Measurements from ENCODE around the gene AMZ1.

DNA sequence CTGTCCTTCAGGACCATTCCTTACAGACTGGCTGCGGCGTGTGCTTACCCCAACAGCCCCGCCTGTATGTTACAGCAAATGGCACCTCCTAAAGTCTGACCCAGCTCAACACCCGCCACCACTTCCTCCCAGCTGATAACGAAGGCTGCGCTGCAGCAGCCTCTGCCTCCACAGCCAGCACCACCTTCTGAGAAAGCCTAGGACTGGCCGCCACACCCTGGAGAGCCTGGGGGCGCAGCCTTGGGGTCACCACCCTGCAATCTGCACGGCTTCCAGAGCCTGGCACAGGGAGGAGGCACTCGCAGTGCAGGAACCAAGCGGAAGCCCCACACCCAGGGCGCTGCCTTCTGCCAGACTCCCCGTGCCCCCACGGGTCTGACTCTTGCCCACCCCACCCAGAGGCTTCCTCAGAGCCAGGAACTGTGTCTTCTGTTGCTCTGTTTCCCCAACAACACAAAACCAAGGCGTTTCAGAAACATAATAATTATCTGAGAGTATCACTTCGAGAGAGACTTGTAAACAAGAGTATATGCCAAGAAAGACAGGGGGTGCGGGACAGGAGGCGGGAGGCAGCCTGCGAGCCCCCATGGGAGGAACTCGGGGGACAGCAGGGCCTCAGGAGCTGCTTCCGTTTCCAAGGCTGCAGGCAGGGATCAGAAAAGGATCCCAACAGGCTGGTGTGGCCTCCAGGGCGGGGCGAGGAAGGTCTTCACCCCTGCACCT lies 112.4 kb downstream of the MAD1L1 start:
- PRO-cap, result no peak
- RAMPAGE, long total RNA, 4 experiments, result no peak in any of the 4 experiments

- PRO-cap, result no peak
- RAMPAGE, long total RNA, 4 experiments, result no peak in any of the 4 experiments
These were observed 10.9 kb upstream of the SNX8 start for GRCh38 chr7:2324946-2325671.

DNA sequence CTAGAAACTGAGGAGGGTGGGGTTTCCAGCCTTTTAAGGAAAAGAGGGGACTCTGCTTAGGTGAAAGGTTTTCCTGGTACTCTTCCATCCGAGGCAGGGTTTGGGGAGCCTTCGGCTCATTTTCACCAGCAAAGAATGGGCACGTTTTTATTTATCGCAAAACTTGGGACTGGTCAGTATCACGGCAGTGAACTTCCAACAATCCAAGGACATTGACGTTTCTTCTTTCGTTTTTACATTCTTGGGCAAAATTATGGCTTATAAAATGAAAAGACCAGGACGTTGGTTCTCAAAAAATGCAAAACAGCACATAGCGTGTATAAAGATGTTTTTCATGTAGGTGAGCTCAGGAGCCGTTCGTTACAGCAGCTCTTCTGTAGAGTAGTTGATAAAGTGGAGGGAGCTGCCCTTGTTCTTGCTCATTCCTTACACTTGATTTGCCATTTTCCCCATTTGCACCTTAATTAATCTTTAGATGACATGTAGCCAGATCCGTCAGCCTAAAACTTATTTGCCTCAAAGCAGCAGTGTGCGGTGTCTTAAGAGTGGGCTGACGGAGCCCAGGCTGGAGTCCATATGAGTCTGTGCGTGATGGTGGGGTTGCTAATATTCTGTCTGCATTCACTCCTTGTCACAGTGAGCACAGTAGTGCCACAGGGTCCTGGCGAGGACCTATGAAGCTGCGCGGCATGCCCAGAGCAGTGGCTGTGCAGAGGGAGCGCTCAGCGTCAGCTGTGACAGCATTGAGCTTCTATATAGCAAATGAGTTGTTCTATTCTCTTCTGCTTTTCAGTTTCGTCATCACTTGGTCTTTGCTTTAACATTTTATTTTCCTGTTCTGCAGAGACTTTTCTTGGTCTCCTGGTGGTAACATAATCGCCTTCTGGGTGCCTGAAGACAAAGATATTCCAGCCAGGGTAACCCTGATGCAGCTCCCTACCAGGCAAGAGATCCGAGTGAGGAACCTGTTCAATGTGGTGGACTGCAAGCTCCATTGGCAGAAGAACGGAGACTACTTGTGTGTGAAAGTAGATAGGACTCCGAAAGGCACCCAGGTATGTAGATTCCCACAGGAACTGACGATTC lies 14.3 kb downstream of the EIF3B start:
- PRO-cap, result no peak
- RAMPAGE, long total RNA, 4 experiments, result start-site peak on the plus strand in 2 of 4 experiments, centred at positions 889 to 916 of the sequence, 17 to 26 reads per replicate

GRCh38 chr7:2432536-2432978 lies 29.1 kb downstream of the CHST12 start:
- PRO-cap, result unidirectional peak, plus-strand start at chr7:2432899
- RAMPAGE, long total RNA, 4 experiments, result no peak in any of the 4 experiments

GRCh38 chr7:2508061-2508829 lies 11.3 kb upstream of the LFNG start:
- PRO-cap, result no peak
- RAMPAGE, long total RNA, 4 experiments, result no peak in any of the 4 experiments

DNA sequence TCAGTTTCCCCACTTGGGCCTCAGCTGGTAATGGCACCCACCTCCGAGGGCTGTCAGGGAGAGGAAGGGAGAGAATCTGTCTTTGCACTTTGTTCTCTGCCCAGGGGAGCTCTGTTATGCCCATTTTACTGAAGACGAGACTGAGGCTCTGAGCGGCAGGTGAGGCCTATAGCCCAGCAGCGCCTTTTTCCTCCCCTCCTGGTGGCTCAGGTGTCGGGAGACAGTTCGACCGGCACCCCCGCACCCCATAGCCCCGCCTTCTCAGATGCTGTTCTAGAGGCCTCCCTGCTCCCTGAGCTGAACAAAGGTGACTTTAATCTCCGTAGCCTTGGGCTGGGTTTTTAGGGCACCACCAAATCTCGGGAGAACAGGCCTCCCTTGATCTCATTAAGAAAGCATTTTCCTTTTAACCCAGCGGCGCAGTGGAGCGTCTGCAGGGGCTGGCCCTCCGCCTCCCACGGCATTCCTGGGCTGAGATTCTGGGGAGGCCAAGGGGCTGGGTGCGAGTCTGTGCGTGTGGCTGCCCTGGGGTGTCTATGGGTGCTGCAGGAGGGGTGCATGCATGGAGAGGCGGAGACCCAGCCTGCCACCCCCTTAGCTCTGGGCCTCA lies 3.3 kb downstream of the LFNG start:
- PRO-cap, result bidirectional peak, plus-strand start at position 427 of the sequence, minus-strand start at position 200 of the sequence
- RAMPAGE, long total RNA, 4 experiments, result no peak in any of the 4 experiments

GRCh38 chr7:2540509-2540858 lies 14.8 kb downstream of the BRAT1 start:
- PRO-cap, result no peak
- RAMPAGE, long total RNA, 4 experiments, result no peak in any of the 4 experiments

DNA sequence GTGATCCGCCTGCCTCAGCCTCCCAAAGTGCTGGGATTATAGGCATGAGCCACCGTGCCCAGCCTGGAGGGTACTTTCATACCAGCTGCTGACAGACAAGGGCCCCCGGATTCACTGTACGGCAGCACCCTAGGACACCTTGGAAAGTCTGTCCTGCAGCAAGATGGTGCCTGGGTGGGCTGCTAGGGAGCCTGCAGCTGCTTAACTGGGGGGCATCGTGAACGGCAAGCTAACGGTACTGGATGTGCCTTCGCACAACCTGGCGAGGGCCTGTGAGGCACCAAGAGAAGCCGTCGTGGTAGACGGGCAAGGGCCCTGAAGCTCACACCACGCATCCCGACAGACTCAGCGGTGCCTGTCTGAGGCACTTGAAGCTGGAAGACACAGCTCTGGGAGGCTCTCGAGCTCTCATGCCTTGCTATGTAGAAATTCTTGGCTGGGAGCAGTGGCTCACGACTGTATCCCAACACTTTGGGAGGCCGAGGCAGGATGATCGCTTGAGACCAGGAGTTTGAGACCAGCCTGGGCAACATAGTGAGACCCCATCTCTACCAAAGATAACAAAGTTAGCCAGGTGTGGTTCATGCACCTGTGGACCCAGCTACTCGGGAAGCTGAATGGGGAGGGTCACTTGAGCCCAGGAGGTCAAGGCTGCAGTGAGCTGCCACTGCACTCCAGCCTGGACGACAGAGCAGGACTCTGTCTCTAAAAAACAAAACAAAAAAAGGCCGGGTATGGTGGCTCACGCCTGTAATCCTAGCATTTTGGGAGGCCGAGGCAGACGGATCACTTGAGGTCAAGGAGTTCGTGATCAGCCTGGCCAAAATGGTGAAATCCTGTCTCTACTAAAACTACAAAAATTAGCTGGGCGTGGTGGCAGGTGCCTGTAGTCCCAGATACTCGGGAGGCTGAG lies 9.3 kb downstream of the BRAT1 start:
- PRO-cap, result no peak
- RAMPAGE, long total RNA, 4 experiments, result no peak in any of the 4 experiments

GRCh38 chr7:2614178-2614607 lies 17.6 kb upstream of the TTYH3 start:
- PRO-cap, result no peak
- RAMPAGE, long total RNA, 4 experiments, result no peak in any of the 4 experiments

DNA sequence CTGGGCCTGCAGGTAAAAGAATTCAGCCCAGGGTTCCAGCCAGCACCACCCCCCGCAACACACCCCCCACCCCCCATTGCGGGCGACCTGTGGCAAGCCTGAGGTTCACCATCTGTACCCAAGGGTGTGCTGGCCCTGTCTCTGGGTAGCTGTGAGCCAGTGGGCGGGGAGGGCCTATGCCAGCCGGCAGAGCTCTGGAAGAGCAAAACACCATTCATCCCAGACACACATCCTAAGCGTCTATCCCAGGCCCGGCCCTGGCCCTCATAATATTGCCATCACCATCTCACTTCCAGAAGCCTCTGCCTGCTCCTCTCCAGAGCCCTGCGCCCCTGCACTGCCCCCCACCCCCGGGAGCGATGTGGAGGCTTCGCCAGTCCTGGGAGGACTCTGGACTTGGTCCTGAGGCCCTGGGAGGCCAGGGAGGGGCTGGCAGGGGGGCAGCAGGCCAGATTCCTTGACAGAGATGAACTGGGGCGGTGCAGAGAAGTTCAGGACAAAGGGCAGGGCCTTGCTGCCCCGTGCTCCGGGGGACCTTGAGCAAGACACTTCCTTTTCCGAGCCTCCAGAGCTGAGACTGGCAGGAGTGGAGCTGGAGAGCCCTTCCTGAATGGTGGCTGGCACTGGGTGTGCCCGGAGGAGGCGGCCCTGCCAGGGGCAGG lies 8.7 kb upstream of the TTYH3 start:
- PRO-cap, result bidirectional peak, plus-strand start at position 583 of the sequence, minus-strand start at position 389 of the sequence
- RAMPAGE, long total RNA, 4 experiments, result no peak in any of the 4 experiments

DNA sequence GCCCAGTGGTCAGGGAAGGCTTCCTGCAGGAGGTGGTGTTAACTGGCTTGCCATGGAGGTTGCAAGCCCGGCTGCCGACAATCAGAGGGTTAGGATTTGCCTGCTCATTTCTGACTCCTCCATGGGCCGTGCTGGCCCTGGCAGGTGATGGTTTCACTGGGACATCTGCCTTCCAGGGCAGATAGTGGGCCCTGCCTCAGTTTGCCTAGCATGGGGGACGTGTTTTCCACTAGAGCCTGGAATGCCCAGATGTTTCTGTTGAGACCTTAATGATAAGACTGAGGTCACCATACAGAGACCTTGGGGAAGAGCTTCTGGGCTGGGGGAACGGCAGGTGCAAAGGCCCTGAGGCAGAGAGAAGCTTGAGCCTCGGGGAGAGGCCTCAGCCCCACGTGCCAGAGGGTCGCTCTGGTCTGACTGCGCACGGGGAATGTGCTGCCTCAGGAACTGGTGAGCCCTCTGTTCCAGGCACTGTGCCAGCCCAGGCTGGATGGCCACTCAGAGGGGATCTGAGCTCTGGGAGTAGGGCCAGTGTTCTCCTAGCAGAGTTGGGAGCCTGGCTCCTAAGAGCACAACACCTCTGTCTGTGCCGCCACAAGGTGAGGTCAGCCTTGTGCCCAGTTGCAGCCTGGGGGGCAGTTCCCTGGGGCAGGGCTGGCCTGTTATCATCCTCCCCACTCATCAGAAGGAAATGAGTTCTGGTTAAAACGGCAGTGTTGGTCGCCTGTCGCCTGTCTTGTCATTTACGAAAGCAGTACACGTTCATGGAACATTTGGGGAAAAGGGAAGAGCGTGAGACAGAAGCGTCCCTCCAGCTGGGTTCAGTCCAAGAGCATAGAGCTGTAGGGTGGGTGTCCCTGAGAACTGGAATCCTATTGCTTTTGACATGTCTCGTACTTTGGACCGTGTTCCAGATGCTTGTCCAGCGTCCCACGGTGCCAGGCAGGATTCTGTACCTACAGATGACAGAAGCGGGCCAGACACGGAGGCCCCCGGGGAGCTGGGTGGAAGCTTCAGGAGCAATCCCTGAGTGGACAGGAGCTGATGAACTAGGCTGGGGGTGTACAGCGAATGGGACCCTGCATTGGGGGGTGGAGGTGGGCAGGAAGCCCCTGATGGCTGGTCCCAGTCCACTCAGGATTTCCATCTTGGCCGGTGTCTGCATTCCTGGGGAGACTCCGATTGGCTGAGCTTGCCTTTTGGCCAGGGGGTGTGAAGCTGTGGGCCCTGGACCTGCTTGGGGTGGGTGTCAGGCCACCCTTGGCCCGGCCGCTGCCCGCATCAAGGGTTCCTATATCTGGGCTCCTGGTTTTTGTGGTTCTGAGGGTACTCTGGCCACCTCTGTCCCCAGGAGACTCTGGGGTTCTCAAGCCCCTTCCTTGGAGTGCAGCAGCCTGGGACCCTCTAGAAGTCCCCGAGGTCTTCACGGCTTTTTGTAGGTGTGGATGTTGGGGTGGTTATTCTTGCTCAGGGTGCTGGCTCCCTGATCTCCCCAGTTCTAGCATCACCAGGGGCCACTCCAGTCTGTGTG lies 4.3 kb downstream of the TTYH3 start:
- PRO-cap, result no peak
- RAMPAGE, long total RNA, 4 experiments, result no peak in any of the 4 experiments

DNA sequence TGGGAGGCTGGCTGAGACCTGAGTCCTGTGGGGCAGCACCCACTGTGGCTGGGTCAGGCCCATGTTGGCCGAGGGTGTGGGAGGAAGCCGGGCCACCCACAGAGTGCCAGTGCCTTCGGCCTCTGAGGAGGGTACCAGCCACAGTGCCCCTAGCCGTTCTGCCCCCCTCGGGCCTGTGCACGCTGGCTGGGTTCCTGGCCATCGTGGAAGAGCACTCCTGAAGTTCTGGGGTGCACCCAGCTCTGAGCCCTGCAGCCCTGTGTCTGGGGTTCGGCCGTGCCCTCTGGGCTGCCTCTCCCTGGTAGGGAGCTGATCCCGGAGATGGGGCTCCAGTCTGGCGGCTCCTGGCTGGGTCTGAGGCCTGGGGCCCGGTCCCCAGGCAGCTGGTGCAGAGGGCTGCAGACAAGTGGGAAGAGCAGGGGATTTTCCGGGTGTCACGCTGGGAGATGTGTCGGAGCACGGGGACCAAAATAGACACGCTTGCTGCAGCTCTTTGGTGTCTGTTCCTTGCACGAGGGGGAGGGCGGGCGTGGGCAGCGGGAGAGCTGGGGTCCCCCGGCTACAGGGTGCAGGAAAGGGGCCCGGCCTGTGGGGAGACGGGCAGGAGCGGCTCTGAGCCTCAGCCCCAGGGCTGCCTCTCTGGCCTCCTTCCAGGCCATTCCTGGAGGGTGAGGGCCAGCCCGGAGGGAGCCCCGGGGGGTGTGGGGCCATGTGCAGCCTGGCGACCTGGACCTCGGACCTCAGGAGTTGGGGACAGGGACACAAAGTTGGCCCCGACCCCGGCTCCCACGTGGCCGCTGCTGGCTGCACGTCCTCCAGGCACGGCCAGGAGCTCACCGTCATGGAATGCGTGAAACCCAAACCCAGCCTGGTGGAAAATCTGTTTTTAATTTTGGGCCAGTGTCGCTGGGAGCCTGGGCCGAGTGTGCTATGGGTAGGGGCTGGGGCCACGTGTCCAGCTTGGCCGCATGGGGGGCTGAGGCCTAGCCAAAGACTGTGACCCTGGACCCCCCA lies 6.4 kb downstream of the TTYH3 start:
- PRO-cap, result no peak
- RAMPAGE, long total RNA, 4 experiments, result start-site peak on the plus strand in 1 of 4 experiments, centred at position 178 of the sequence, 8 reads per replicate

GRCh38 chr7:2667154-2667609 lies 20.8 kb upstream of the AMZ1 start:
- PRO-cap, result no peak
- RAMPAGE, long total RNA, 4 experiments, result no peak in any of the 4 experiments

DNA sequence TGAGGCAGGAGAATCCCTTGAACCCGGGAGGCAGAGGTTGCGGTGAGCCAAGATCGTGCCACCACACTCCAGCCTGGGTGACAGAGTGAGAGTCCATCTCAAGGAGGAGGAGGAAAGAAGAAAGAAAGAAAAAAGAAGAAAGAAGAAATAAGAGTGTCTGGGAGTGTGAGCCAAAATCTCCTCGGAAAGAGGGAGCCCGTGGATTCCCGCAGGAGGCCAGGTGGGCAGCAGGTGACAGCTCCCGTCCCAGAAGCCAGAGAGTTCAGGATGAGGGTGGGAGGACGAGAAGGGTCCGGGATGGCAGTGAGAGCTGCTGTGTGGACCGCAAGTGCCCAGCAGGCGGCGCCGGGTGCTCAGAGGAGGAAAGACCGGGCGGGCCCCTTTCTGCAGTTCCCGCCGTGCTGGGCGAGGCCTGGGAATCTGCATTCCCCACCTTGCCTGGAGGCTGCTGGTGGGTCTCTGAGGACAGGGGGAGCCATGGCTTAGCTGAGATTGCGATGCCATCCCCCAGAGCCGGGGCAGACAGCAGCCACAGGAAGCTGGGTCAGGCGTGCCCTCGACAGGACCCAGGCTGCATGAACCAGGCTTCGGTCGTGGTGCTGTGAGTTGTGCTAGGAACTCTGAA lies 17.1 kb upstream of the AMZ1 start:
- PRO-cap, result no peak
- RAMPAGE, long total RNA, 4 experiments, result no peak in any of the 4 experiments

DNA sequence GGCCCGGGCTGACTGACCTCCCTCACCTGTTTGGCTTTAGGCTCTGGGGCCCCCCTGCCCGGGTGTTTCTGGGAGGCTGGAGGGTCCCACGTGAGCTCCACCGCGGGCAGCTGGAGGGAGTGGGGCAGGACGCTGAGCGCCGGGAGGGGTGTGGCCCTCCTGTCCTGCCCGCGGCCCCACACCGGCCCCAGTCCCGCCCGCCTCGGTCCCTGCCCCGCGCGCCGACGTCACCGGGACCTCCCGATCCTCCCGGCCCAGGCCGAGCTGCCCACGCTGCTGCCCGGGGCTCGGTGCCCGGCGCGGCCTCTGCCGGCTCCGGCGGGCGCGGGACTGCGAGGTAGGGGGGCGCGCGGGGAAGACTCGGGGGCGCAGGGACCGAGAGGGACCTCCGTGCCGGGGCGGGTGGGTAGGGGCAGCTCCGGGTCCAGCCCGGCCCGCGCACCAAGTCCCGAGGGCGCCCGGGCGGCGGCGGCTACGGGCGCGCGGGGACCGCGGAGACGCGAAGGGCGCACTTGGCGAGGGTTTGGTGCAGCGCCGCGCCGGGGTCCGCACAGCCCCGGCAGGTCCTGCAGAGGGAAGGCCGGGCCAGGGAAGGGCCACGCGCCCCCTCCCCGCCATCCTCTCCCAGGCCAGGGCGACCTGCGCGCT lies at the start of gene AMZ1:
Gene AMZ1 (plus strand): TSS at position 243 of the 648 bp plus-strand sequence.
- PRO-cap, result no peak
- RAMPAGE, long total RNA, 4 experiments, result no peak in any of the 4 experiments

- PRO-cap, result no peak
- RAMPAGE, long total RNA, 4 experiments, result no peak in any of the 4 experiments
These were observed 43.0 kb downstream of the AMZ1 start for GRCh38 chr7:2730915-2731576.

DNA sequence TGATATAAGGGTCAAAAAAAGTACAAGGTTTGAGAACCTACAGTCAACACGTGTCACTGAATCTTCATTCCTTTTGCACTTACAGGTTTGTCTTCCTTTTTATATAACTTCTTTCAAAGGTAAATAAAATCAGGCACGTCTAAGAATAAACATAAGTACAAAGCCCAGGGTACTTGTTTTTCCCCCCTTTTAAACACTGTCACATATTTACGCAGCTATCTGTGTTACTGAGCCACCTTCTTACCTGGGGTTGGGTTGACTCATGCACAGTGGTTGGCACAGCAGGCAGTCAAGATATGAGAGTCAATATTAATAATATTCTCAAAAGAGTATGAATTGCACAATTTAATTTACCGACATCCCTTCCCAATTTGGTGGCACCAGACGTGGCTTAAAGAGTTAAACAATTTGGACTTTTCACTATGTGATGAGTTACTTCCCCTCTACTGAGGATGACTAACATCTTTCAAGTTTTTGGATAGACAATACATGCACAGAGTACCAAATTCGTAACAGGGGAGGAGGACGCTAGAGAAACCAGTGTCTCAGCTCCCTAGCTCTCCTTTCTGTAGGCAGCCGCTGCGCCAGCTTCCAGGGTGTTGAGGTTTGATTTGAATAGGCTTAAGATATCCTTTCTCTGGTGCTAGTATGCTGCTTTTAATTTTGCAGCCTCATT lies 69.3 kb downstream of the GNA12 start:
- PRO-cap, result no peak
- RAMPAGE, long total RNA, 4 experiments, result no peak in any of the 4 experiments

GRCh38 chr7:3104201-3104486 lies 60.5 kb upstream of the CARD11 start:
- PRO-cap, result no peak
- RAMPAGE, long total RNA, 4 experiments, result no peak in any of the 4 experiments

DNA sequence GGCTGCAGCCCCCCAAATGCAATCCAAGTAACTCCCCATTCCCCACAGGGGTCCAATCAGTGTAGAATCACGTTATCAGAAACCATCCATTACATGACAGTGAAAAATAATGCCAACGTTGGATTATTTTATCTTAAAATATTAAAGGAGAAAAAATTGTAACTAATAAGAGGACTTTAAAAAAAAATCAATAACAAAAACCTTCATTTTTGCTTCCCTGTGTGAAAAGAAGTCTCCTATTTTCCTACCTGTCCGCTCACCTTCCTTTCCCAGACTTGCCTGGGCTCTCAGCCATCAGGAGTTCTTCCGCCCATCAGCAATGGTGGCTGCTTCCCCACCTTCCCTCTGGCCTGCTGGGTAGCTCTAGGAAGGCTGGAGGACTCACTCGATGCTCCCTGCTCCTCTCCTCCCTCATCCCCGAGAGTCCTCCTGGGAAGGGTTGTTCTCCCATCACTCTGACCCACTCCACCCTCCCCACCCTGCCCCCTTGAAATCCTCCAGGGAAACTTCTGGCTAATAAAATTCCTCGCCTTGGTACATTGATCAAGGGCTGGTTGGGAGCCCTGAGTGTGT lies 126.6 kb upstream of the SDK1 start:
- PRO-cap, result no peak
- RAMPAGE, long total RNA, 4 experiments, result no peak in any of the 4 experiments

DNA sequence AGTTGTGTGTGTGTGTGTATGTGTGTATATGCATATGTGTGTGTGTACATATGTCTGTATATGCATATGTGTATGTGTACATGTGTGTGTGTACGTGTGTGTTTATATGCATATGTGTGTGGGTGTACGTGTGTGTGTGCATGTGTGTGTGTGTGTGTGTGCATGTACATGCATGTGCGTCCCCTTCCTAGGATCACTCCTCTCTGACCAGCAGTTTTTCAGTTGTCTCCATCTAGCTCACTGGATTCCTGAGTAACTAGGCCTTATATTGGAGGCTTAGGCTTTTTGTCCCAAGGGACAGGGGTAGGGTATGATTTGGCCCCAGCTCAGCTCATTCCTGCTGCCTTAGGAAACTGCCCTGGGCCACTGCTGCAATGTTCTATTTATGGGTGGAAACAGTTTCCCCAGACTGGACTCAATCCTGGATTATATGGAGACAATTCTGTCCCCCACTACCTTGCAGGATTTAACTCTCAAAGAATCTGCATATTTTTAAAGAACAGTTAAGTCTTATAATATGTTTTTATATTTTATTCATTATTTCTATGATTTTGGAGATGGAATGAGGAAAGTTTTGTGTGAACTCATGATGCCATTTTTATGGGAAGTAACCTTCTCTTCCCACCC lies 68.8 kb upstream of the SDK1 start:
- PRO-cap, result no peak
- RAMPAGE, long total RNA, 4 experiments, result no peak in any of the 4 experiments

All from transverse colon (tissue), 4 donors.